HepG2 (cell line): ENCODE data around the genes RNF166 and PABPN1L.

- RRBS, 2 experiments: 76 to 85% methylated on average over 6 to 10 of the region's 23 CpGs
CAGE:
- cytosol, long polyA minus RNA: no peak
- cytosol, long polyA plus RNA: no peak
- long polyA plus RNA: no peak
- nucleus, long polyA minus RNA: no peak
- nucleus, long polyA plus RNA: no peak
These were observed 45.5 kb downstream of the ZFPM1 start for GRCh38 chr16:88498558-88499071.

- RRBS, 2 experiments: 64 to 80% methylated on average over 2 of the region's 11 CpGs
CAGE:
- cytosol, long polyA minus RNA: no peak
- cytosol, long polyA plus RNA: no peak
- long polyA plus RNA: no peak
- nucleus, long polyA minus RNA: no peak
- nucleus, long polyA plus RNA: no peak
These were observed 50.3 kb downstream of the ZFPM1 start for GRCh38 chr16:88503371-88503784.

DNA sequence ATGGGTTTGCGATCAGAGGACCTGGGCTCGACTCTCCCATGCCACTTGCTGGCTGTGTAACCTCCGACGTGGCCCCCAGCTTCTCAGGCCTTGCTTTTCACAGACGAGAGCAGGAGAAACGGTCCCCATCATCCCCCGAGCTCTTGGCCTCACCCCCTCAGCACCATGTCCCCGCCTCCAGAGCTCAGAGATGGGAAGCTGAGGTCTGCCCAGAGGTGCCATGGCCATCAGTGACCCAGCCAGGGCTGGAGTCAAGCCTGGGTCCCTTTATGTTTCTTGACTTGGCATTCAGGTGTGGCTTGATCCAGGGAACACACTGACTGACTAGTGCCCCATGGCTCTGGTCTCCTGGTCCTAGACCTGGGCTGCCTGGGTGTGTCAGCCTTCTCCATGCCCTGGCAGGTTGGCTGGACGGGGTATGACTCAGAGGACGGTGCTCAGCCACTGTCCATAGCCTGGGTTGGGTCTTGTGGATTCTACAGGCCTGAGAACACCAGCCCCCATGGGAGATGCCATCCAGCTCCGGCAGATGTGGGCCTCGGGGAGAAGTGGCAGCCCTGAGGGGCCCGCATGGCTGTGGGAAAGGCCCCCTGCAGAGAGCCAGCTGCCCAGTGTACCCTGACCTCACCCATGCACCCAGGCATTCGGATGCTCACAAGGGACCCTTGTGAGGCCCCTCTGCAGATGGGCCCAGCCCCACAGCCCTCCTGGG, 54.2 kb downstream of the ZFPM1 start:
- RRBS, 2 experiments: no CpG with 5 or more reads among the region's 14 CpGs
CAGE:
- cytosol, long polyA minus RNA: no peak
- cytosol, long polyA plus RNA: no peak
- long polyA plus RNA: no peak
- nucleus, long polyA minus RNA: no peak
- nucleus, long polyA plus RNA: no peak

- RRBS, 2 experiments: 88 to 100% methylated on average over 3 to 10 of the region's 46 CpGs
CAGE:
- cytosol, long polyA minus RNA: no peak
- cytosol, long polyA plus RNA: no peak
- long polyA plus RNA: no peak
- nucleus, long polyA minus RNA: no peak
- nucleus, long polyA plus RNA: no peak
These were observed 46.4 kb upstream of the ZC3H18 start for GRCh38 chr16:88523634-88524425.

DNA sequence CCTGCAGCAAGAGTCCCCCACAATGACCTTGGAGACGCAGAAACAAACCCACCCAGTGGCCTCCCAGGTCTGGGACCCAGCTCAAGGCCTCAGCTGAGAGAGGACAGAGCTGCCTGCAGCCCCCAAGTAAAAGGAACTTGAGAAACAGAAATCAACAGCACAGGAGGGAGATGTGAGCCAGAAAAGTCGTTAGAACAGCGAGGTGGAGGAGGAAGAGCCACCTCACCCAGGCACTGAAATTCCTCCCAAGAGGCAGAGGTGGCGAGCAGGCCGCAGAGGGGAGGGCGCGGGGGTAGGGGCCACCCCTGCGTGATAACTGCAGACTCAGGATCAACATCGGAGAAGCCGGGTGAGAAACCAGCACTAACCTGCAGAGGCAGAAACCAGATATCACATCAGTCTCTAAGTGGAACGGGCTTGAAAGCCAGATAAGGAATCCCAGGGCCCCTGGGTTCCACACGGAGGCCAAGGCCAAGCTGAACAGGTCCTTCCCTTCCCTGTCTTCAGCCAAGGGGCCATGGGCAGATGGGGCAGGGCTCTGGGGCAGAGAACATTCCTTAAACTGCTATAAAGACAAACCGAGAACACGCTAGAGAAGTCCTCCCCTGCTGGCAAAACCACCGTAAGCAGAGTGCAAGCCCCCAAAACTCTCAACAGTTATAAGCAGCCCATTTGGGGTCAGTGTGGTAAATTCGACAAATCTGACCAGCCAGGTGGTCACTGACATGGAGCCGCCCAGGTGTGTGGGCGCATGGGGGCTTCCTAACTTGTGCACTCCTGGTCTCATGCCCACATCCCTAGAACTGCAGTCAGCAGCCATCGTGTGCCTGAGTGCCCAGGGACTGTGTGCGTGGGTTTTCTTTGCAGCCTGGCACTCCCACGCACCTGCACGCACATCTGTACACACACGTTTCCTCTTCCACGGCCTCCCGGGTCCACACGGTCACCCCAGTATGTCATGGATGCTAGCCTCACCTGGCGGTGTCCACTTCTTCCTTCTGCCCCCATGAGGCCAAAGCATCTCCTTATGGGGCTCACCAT, 39.2 kb upstream of the ZC3H18 start:
- RRBS, 2 experiments: no CpG with 5 or more reads among the region's 27 CpGs
CAGE:
- cytosol, long polyA minus RNA: no peak
- cytosol, long polyA plus RNA: no peak
- long polyA plus RNA: no peak
- nucleus, long polyA minus RNA: no peak
- nucleus, long polyA plus RNA: no peak

DNA sequence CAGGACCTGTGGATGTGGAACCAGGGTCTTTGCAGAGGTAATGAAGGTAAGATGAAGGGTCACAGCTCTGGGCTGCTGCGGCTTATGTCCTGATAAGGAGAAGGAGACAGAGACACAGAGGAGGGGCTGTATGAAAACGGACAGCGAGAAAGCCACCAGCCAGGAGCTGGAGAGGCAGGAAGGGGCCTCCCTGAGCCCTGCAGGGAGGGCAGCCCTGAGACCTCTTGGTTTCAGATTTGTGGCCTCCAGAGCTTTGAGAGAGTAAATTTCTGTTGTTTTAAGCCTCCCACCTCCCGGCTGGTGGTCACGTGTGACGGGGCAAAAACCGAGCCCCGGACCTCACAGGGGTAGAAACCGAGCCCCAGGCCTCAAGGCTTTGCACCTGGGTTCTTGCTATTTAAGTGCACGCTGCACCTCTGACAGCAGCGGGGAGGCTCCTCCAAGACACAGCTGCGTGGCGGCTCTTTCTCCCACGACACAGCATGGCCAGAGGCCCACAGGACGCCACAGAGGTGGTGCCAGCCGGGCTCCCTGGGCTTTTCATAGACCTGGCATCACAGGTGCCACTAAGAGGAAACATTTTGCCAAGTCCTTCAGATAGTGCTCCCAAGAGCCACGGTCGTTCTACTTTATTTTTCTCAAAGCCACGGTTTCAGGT, 17.4 kb upstream of the ZC3H18 start:
- RRBS, 2 experiments: 50% methylated on average over 4 of the region's 19 CpGs; no CpG with 5 or more reads in 1 of the 2 experiments
CAGE:
- cytosol, long polyA minus RNA: no peak
- cytosol, long polyA plus RNA: no peak
- long polyA plus RNA: no peak
- nucleus, long polyA minus RNA: no peak
- nucleus, long polyA plus RNA: no peak

DNA sequence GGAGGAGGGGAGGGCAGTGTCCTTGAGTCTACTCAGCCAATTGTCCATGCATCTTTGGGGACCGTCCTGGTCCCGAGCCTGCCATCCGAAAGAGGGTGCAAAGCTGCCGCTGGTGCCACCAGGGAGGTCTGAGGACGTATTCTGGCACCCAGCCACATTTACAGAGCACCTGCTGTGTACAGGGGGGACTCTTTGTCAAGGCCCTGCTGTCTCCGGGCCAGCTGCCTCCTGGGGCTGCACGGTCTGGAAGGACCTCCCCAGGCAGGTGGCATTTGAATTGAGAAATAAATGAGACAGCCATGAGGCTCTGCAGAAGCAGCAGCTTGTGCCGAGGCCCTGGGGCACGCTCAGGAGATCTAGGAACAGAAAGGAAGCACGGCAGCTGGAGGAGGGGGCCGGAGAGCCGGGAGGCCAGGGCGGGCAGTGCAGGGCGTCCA, 1.5 kb downstream of the CYBA start:
- RRBS, 2 experiments: no CpG with 5 or more reads among the region's 14 CpGs
CAGE:
- cytosol, long polyA minus RNA: no peak
- cytosol, long polyA plus RNA: no peak
- long polyA plus RNA: no peak
- nucleus, long polyA minus RNA: no peak
- nucleus, long polyA plus RNA: no peak

- RRBS, 2 experiments: no CpG with 5 or more reads among the region's 10 CpGs
CAGE:
- cytosol, long polyA minus RNA: no peak
- cytosol, long polyA plus RNA: no peak
- long polyA plus RNA: no peak
- nucleus, long polyA minus RNA: no peak
- nucleus, long polyA plus RNA: no peak
These were observed 2.9 kb downstream of the MVD start for GRCh38 chr16:88659901-88660384.

DNA sequence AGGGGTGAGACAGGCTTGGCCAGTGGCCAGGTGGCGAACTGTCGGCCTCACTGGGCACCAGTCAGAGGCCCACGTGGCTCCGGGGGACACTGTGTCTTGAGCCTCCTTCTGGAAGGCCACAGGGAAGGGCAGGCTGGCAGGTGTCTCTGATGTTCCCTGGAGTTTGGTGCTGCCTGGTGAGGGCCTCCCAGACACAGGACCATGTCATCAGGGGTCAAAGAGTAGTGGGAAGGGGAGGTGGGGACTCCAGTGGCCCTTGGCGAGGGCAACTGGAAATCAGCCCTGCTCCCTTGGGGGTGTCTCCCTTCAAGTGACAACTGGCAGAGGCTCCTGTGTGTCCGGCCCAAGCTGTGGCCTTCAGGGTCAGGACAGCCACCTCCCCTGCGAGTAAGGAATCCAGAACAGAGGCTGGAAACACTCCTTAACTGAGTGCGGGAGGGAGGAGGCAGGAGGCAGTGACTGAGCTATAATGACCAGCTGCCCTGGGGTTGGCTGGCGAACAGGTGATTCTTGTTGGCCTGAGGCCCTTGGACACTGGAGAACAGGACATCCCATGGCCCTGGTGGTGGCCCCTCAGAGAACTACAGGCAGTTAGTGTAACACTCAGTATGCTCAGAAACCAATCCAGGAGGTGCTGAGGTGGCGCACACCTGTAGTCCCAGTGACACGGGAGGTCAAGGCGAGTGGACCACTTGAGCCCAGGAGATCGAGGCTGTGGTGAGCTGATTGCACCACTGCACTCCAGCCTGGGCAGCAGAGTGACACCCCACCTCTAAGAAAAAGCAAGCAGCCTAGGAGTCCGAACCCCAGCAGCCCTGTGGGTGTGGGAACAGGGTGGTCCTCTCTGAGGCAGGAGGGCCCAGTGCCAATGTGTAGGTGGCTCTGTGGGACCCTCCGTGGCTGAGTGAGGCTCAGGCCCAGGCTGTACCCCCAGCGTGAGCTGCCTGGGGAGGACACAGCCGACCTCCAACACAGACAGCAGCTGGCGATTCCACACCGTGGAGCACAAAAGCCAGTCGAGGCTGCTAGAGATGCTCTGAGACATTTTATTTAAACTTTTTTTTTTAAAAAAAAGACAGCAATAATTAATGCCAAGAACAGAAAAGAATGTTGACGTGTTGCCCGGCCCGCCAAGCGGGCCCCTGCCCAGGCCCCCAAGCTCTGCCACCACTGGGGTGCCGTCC, 9.6 kb upstream of the SNAI3 start:
- RRBS, 2 experiments: no CpG with 5 or more reads among the region's 25 CpGs
CAGE:
- cytosol, long polyA minus RNA: no peak
- cytosol, long polyA plus RNA: no peak
- long polyA plus RNA: no peak
- nucleus, long polyA minus RNA: no peak
- nucleus, long polyA plus RNA: no peak

DNA sequence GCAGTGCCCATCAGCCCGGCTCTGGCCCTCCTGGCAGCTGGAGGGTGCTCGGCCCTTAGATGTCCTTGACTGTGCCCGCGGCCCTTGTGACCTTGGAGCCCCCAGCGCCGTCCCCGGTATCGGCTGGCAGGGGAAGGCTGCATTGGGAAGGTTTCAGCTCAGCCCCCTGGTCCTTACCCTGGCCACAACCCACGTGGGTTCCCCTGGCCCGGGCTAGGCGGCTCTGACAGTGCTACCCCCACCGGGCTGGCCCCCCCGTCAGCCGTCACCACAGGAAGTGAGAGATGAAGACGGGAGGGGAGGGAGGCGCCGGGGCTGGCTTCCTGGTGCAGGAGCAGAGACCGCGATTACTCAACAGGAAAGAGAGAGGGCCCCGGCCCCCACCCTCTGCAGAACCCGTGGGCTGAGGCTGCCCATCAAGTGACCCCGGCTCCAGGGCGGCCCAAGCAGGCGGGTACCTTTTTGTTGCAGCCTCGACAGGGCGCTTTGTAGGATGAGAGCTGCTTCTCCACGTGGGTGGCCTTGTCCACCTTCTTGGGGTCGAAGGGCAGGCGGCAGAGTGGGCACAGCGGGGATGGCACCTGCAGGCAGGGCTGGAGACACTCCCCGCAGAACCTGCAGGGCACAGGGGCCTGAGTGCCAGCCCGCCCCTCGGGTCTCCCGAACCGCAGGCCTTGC, 5.3 kb downstream of the RNF166 start:
- RRBS, 2 experiments: 9 to 15% methylated on average over 17 of the region's 35 CpGs
CAGE:
- cytosol, long polyA minus RNA: no peak
- cytosol, long polyA plus RNA: no peak
- long polyA plus RNA: no peak
- nucleus, long polyA minus RNA: no peak
- nucleus, long polyA plus RNA: no peak

DNA sequence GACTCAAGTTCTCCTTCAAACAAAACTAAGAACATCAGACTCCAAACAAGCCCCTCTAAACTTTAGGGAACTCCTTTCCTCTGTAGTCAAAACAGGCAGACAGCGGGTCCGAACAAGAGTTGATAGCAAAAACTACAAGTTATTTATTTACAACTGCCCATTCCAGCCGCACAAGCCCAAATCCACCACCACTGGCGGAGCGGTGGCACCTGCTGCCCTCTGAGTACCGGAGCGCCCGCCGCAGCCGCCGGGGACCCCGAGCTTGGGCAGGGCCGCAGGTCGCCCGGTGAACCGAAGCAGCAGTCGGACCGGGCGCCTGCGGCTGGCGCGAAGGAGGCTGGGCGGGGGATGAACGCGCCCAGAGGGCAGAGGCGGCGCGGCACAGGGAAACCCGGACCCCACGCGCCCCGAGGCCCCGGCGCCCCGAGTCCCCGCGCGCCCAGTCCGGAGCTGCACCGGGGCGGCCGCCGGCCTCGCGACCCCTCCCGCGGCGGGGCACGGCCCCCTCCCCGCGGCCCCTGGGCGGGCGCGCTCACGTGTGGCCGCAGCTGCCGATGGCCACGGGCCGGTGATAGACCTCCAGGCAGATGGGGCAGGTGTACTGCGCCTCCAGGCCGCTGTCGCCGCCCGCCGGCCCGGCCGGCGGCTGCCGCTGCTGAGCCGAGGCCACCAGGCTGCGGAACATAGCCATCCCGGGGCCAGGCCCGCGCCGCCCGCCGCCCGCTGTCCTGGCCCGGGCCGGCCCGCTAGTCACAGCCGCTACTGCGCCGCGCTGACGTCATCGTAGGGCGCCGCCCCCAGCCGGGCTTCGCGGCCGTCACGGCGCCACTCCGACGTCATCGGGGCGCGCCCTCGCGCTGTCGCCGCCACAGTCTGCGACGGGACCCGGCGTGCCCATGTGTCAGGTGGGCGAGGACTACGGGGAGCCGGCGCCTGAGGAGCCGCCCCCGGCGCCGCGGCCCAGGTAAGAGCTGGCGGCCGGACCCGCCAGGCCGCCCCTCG, at the start of gene RNF166:
Gene RNF166, minus strand, starts transcription at position 774 of the 1,002 bp plus-strand sequence.
- RRBS, 2 experiments: 1% methylated on average over 67 to 71 of the region's 122 CpGs
CAGE:
- cytosol, long polyA minus RNA: no peak
- cytosol, long polyA plus RNA: no peak
- long polyA plus RNA: start-site peak on the plus strand centred at position 868 of the sequence, 27 bp wide, 86 and 43 reads in 2 replicates
- nucleus, long polyA minus RNA: no peak
- nucleus, long polyA plus RNA: no peak

GRCh38 chr16:88719460-88720689, 13.6 kb downstream of the CTU2 start:
- RRBS, 2 experiments: 95 to 97% methylated on average over 3 to 8 of the region's 64 CpGs
CAGE:
- cytosol, long polyA minus RNA: no peak
- cytosol, long polyA plus RNA: no peak
- long polyA plus RNA: no peak
- nucleus, long polyA minus RNA: no peak
- nucleus, long polyA plus RNA: no peak

- RRBS, 2 experiments: 94 to 99% methylated on average over 7 to 8 of the region's 37 CpGs
CAGE:
- cytosol, long polyA minus RNA: no peak
- cytosol, long polyA plus RNA: no peak
- long polyA plus RNA: no peak
- nucleus, long polyA minus RNA: no peak
- nucleus, long polyA plus RNA: no peak
These were observed 29.6 kb downstream of the PIEZO1 start for GRCh38 chr16:88755165-88756036.

DNA sequence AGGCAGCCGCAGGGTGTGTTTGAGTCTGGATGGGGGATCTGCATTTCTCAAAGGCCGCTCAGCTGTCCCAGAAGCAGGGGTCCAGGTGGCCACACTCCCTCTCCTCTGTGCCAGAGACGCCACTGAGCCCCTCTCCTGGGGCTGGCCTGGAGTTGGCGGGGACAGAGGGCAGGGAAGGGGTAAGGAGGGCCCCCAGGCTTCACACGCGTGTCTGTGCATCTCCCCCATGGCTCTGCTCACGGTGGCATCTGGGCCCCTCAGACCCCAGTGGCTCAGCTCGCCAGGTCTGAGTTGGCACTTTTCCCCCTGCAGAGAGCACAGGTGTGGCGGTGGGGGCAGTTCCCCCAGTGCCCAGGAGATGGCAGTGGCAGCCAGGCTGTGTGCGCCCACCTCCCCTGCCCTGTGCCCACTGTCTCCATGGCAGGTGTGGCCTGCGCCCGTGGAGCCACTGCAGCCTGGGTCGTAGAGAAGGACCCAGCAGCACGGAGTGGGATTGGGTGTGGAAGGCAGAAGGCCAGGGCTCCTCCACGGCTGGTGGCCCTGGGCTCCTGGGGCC, 4.2 kb upstream of the APRT start:
- RRBS, 2 experiments: no CpG with 5 or more reads among the region's 15 CpGs
CAGE:
- cytosol, long polyA minus RNA: no peak
- cytosol, long polyA plus RNA: no peak
- long polyA plus RNA: no peak
- nucleus, long polyA minus RNA: no peak
- nucleus, long polyA plus RNA: no peak

GRCh38 chr16:88842920-88843522, 13.7 kb downstream of the GALNS start:
- RRBS, 2 experiments: no CpG with 5 or more reads among the region's 36 CpGs
CAGE:
- cytosol, long polyA minus RNA: no peak
- cytosol, long polyA plus RNA: no peak
- long polyA plus RNA: no peak
- nucleus, long polyA minus RNA: no peak
- nucleus, long polyA plus RNA: no peak

GRCh38 chr16:88866519-88866995, at the start of gene PABPN1L:
PABPN1L (minus strand) TSS chr16:88866660.
- RRBS, 2 experiments: 30 to 96% methylated on average over 1 to 4 of the region's 19 CpGs
CAGE:
- cytosol, long polyA minus RNA: no peak
- cytosol, long polyA plus RNA: no peak
- long polyA plus RNA: no peak
- nucleus, long polyA minus RNA: no peak
- nucleus, long polyA plus RNA: no peak

GRCh38 chr16:88902762-88903820, 36.6 kb upstream of the PABPN1L start:
- RRBS, 2 experiments: 21 to 22% methylated on average over 8 of the region's 42 CpGs
CAGE:
- cytosol, long polyA minus RNA: no peak
- cytosol, long polyA plus RNA: no peak
- long polyA plus RNA: no peak
- nucleus, long polyA minus RNA: no peak
- nucleus, long polyA plus RNA: no peak

DNA sequence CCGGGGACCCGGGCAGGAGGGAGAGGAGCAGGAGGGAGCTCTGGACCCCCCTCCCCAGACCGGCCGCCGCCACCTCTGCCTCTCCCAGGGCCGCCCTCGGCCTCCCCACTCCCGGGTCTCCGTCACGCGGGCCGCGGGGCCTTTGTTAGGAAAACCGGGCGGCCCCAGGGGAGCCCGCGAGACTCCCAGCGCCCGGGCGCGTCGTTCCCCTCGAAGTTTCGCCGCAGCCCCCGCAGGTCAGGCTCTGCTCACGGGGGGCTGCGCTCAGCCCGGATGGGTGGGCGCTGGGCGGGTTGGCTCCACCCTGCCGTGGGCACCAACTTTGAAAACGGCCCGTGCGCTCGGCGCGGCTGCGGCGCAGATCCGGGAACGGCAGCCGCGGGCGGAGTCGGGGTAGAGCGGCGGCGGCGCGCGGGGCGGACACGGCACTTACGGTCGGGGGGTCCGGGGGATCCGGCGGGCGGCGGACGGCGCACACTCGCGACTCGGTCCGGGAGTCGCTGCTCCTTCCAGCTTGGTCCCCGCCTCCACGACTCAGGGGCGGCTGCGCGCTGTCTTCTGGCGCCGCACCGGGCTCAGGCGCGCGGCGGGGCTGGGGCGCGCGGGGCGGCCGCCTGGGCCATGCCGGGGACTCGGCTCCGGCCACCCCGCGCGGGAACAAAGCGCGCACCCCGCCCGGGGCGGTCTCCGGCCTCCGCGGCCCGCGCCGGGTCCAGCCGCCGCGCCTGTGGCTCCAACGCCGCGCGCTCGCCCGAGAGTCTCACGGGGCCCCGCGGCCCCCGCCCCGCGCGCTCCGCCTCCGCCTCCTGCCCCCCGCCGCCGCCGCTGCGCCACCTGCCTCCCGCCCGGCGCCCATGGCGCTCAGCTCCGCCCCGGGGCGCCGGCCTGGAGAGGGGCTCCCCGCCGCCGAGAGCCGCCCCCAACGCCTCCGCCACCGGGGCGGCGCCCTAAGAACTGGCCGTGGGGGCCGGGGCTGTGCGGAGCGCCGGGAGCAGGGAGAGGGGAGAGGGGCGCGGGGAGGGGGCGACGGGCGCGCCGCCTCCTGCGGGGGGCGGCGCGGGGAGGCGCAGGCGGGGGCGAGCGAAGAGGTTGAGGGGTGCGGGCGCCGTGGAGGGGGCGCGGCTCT, 36.1 kb downstream of the CBFA2T3 start:
- RRBS, 2 experiments: 25 to 29% methylated on average over 93 of the region's 167 CpGs
CAGE:
- cytosol, long polyA minus RNA: no peak
- cytosol, long polyA plus RNA: no peak
- long polyA plus RNA: no peak
- nucleus, long polyA minus RNA: no peak
- nucleus, long polyA plus RNA: no peak

DNA sequence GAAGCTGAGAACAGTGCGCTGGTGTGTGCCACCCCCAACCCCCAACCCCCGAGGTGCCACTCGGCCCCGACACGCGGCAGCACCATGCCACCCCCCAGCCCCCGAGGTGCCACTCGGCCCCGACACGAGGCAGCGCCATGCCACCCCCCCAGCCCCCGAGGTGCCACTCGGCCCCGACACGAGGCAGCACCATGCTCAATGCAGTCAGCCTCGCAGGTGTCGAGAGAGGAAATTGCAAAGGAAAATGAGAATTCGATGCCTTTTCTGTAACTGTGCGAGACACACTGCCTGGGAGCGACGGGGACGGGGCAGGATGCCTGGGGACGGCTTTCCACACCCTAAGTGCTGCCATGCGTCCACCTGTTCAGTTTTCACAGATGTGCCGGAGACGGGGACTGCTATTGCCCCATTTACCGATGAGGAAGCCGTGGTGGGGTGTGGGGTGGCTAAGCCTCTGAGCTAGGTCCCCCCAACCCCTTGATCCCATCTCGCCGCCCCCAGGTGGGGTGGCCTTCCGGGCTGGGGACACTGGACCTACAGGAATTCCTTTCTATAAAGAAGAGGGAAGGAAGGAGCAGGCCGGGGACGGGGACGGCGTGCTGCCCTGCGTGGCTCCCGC, 9.8 kb downstream of the CBFA2T3 start:
- RRBS, 2 experiments: no CpG with 5 or more reads among the region's 37 CpGs
CAGE:
- cytosol, long polyA minus RNA: no peak
- cytosol, long polyA plus RNA: no peak
- long polyA plus RNA: no peak
- nucleus, long polyA minus RNA: no peak
- nucleus, long polyA plus RNA: no peak

GRCh38 chr16:88992512-88993723, 15.9 kb upstream of the CBFA2T3 start:
- RRBS, 2 experiments: 12 to 14% methylated on average over 11 of the region's 32 CpGs
CAGE:
- cytosol, long polyA minus RNA: no peak
- cytosol, long polyA plus RNA: no peak
- long polyA plus RNA: no peak
- nucleus, long polyA minus RNA: no peak
- nucleus, long polyA plus RNA: no peak